Mesenchymal stem cell of the bone marrow (primary cell): ENCODE measurements around a stretch of chr7.

GRCh38 chr7:112145710-112146093 lies 60.5 kb downstream of the DOCK4 start:
- CAGE, long polyA plus RNA, result no peak

- CAGE, long polyA plus RNA, result no peak
Observed at GRCh38 chr7:112148894-112149564, 57.2 kb downstream of the DOCK4 start.

DNA sequence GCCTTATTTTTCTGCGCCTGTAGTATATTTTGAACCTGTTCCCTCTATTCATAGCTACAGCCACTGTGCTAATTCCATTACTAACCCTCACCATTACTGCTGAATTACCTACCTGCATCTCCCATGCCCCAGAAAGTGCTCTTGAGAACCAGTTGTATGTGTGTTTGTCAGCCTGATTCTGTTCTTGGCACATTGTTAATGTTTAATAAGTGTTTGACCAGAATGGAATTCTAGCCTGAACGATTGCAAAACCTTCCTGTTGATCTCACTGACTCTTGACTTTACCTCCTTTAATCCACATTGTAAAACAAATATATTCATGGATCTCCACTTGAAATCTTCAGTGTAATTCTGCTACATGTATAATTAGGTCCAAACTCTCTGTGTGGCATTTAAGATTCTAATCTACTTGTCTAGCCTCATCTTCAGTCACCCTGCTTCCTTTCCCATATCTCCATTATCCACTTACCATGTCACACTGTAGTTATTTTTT lies 4.9 kb downstream of the ZNF277 start:
- CAGE, long polyA plus RNA, result no peak

DNA sequence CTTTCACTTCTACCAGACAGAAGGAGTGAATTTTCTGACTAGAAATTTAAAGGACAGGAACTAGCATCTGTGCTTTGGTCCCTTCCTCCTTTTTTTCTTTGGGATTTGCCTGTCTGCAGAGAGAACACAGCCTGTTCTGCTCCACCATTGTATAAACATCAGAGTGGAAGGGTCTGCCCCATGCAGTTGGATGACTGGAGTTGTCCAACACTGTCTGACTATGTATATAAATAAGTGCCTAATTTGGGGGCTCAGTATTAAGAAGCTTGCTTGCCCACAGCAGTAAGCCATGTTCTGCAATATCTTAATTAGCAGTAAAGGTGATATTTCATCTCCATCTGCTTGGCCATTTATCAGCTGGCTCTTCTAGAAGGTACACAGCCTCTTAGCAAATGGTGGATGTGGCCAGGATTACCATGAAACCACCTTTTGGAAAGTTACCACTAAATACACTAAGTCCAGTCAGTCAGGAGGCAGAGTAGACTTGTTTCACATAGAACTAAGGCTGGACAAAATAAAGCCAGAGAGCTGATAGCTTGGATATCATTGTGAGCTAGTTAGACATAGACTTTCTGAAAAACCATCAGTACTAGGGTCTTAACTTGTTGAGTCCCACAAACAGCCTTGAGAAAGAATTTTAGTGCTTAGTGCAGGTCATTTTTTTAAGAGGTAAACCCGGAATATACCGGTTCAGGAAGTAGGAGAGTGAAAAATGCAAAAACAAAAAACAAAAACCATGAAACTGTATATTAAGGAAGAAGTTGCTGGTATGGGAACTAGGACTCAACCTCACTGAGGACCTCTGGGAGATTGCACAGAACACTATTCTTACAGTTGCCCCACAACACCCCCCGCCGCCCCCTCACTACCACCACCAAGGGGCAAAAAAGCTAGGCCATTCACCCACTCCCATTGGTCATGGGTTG lies 100.7 kb upstream of the IFRD1 start:
- CAGE, long polyA plus RNA, result no peak

DNA sequence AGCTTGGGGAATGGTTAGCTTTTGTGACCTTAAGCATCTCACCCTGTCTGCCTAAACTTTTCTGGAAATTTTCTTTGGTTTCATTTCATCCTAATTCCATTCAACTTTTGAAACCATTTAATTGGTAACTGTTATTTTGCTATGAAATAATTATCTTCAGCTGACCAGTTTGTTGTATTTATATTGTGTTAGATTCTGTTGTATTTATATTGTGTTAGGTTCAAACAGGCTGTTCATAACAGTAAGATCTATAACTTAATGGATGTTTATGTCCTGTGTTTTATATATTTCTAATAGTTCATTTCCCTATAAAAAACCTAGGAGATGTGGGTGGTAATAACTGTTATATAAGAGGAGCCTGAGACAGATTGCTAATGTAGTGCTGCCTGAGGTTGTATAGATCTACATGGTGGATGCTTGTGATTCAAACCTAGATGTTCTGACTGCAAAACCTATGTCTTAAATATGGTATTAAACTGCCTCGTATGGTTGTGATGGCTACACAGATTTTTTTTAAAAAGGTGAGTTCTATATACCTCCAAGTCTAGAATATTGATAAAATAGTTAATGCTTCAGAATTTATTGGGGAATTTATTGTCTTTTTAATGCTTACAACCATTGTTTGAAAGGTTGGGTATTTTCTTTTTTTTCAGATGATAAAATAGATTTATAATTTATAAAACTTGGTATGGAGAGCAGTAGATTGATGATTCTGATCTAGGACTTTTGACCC lies 15.2 kb downstream of the IFRD1 start:
- CAGE, long polyA plus RNA, result no peak

DNA sequence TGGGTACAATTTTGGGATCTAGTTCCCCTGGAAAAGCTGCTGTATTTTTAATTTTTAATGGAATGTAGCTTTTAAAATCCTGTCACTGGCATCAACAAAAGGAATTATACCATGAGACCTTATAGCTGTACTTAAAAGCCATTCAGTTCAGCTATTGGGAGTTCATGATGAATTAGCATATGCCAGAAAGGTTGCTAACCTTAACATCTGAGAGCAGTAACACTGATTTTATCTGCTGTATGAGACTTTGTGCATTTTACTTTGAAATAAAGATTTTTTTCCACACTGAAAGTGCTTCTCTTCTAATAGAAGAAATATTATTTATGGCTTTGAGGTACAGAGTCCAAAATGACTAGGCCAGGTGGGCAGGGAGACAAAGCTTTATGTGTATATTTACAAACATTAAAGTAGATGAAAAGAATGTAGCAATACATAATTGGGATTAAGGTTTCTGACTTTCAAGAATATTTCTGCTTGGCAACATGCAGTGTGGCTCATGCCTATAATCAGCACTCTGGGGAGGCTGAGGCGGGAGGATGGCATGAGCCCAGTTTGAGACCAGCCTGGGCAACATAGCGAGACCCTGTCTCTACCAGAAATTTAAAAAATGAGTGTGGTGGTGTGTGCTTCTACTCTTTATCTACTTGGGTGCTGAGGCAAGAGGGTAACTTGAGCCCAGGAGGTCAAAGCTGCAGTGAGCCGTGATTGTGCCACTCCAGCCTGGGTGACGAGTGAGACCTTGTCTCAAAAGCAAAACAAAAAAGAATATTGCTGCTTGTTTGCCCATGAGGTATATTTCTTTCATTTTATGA lies 4.7 kb upstream of the LSMEM1 start:
- CAGE, long polyA plus RNA, result no peak

GRCh38 chr7:112508868-112509178 lies 28.0 kb downstream of the LSMEM1 start:
- CAGE, long polyA plus RNA, result no peak

GRCh38 chr7:112509732-112510876 lies 29.3 kb downstream of the LSMEM1 start:
- CAGE, long polyA plus RNA, result no peak

- CAGE, long polyA plus RNA, result no peak
Observed at GRCh38 chr7:114087800-114088071, 168.9 kb upstream of the PPP1R3A start.

DNA sequence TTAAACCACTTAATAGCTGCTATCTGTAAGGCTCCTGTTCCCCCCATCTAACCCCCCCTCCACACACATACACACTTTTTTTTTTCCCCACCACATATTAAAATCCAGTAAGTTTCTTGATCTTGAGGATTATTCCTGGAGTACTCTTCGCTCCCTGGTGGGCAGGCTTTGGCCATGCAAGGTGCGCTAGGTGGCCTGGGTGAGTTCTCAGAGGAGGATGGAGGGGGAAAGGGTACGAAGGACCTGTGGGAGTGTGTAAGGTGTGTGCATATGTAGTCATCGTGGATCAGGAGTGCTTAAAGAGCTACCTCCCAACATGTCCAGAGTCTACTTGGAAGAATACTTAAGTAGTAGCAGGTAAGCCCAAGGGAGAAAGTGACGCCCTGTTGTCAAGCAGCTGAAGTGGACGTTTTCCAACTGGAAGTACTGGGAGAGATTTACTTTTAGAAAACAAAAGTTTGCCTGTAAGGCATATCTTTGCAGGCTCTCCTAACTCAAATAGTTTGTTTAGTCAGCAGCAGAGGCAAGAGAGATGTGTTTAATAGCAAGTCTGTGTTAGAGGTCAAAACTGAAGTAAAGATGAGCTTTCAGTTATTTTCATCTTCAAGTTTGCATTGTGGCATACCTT lies 169.4 kb upstream of the PPP1R3A start:
- CAGE, long polyA plus RNA, result no peak

DNA sequence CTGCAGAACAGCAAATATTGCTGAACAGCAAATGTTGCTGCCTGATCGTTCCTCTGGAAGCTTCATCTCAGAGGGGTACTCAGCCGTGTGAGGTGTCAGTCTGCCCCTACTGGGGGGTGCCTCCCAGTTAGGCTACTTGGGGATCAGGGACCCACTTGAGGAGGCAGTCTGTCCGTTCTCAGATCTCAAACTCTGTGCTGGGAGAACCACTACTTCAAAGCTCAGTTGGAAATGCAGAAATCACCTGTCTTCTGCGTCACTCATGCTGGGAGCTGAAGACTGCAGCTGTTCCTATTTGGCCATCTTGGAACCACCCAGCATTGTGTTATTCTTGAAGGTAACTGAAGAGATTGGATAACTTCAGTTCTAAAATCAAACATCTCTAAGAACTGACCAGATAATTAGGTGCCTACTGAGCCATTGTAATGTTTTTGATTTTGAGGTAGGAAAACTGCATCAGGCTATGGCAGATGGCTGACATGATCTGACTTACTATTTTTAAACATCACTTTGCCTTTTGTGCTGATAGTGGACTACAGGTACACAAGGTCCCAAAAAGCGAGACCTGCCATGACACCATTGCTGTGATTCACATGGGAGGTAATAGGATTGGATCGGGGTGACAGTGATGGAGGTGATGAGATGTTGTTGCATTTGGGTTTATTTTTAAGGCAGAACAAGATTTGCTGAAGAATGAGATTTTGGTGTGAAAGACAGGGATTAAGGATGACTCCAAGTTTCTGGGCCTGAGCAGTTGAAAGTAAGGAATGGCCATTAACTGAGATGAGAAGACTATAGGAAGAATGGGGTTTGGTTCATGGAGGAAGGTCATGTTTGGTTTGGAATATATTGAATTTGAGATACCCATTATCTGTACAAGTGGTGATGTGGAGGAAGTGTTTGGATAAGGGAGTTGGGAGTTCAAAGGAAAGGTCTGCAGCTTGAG lies 74.0 kb downstream of the MDFIC start:
- CAGE, long polyA plus RNA, result no peak

DNA sequence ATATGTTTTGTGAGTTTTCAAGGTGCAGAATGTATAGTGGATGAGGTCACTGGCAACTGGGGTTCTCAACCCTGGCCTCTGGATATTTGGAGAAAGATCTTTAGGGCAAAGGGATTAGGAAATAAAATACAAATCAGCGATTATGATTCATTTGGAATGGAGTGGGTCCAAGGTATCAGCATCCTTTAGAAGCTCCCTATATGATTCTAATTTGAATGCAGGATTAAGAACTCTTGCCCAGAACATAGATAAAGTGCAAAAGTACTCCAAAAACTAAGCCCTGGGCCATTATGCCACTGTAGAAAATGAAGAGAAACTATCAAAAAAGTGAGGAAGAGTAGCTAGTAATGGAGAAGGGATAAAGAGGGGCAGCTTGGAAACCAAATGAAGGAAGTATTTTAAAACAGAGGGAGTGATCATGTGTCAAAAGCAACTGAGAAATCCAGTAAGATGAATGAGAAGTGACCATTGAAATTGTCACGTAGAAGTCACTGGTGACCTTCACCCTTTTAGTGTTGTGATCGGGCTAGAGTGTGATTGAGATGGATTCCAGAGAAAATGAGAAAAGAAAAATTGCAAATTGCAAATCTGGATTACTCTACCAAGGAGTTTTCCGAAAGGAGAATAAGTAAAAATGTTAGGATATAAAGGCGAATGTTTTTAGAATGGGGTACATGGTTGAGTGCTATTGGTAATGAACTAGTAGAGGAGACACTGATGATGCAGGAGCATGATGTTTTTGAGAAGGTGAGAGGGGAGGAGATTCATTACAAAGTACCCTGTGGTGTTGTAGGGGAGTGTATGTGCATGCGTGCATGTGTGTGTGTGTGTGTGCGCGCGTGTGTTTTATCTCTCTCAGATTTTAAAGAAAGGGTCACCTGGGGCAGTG lies 74.9 kb downstream of the MDFIC start:
- CAGE, long polyA plus RNA, result no peak

- CAGE, long polyA plus RNA, result no peak
Observed at GRCh38 chr7:114997482-114997819, 75.6 kb downstream of the MDFIC start.

- CAGE, long polyA plus RNA, result no peak
Observed at GRCh38 chr7:116258591-116259188, 48.4 kb downstream of the TES start.

- CAGE, long polyA plus RNA, result no peak
Observed at GRCh38 chr7:116339587-116339997, 129.3 kb downstream of the TES start.

GRCh38 chr7:116559043-116560011 lies 34.5 kb downstream of the CAV1 start:
- CAGE, long polyA plus RNA, result no peak

DNA sequence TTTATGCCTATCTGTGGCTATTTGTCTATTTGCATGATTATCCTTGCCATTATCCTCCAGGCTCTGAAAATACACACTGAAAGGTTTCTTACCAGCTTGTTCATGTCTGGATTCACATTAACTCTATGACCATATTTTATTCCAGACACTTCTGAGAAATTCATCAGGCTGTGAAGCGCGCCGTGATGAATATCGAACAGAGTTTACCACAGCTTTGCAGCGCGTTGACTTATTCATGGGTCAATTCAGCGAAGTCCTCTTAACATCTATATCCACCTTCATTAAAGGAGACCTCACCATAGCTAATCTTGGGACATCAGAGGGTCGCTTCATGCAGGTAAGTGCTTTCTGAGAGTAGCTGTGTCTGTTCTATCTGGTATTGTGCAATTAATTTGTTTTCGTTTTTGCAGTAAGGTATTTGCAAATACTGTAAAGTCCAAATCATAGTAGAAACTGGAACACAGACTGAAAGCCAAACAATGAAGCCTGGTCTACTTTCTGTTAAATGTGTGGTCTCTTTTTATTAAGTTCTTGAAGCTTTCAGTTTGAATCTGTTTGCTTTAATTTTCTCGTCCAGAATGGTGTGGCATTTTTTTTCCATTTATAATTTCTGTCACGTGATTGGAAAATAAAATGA lies 59.6 kb downstream of the MET start:
- CAGE, long polyA plus RNA, result no peak

DNA sequence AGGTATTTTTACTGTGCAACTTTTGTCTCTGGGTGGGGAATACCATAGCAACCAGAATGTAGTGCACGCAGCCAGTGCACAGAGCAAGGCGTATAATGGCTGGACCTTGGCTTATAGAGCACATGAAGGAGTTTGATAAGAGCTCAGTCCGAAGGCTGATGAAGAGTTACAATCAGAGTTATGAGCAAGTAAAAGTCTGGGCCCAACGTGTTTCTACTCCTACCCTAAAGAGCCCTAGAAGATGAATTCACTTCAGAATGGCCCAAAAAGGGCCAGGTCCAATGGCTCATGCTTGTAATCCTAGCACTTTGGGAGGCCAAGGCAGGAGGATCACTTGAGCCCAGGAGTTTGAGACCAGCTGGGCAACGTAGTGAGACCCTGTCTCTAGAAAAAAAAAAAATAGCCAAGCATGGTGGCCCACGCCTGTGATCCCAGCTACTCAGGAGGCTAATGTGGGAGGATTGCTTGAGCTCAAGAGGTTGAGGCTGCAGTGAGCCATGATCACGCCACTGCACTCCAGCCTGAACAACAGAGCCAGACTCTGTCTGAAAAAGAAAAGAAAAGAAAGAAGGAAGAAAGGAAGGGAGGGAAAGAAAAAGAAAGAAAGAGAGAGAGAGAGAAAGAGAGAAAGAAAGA lies 82.4 kb downstream of the MET start:
- CAGE, long polyA plus RNA, result no peak

GRCh38 chr7:116834666-116835132 lies 27.7 kb upstream of the CAPZA2 start:
- CAGE, long polyA plus RNA, result no peak

- CAGE, long polyA plus RNA, result no peak
Observed at GRCh38 chr7:117209453-117210140, 113.3 kb downstream of the WNT2 start.